Measurements from ENCODE around the genes UNC13A, JAK3 and CCDC124.

GRCh38 chr19:17423180-17423764, 3.4 kb downstream of the MVB12A start:
- RRBS = 94% methylated on average over 7 of the region's 19 CpGs
CAGE:
- cytosol, long polyA plus RNA = no peak
- long polyA plus RNA = no peak
- nucleus, long polyA plus RNA = no peak

GRCh38 chr19:17489002-17489778, 18.9 kb downstream of the SLC27A1 start:
- RRBS = no CpG with 5 or more reads among the region's 25 CpGs
CAGE:
- cytosol, long polyA plus RNA = no peak
- long polyA plus RNA = no peak
- nucleus, long polyA plus RNA = start-site peak on the minus strand at chr19:17489078-17489141, 16 reads

DNA sequence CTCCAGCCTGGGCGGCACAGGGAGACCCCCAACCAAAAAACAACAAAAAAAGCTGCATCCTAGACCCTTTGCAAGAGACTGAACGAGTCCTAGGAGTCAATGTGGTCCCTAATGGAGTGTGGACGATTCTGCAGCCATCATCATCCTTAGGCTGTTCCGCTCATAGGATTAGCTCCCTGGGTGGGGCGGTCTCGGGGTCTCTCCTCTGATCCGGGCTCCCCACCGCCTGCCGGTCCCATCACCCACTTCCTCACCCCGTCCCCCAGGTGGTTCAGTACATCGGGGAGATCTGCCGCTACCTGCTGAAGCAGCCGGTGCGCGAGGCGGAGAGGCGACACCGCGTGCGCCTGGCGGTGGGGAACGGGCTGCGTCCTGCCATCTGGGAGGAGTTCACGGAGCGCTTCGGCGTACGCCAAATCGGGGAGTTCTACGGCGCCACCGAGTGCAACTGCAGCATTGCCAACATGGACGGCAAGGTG, 14.4 kb upstream of the PGLS start:
- RRBS = 35% methylated on average over 5 of the region's 33 CpGs
CAGE:
- cytosol, long polyA plus RNA = no peak
- long polyA plus RNA = no peak
- nucleus, long polyA plus RNA = no peak

DNA sequence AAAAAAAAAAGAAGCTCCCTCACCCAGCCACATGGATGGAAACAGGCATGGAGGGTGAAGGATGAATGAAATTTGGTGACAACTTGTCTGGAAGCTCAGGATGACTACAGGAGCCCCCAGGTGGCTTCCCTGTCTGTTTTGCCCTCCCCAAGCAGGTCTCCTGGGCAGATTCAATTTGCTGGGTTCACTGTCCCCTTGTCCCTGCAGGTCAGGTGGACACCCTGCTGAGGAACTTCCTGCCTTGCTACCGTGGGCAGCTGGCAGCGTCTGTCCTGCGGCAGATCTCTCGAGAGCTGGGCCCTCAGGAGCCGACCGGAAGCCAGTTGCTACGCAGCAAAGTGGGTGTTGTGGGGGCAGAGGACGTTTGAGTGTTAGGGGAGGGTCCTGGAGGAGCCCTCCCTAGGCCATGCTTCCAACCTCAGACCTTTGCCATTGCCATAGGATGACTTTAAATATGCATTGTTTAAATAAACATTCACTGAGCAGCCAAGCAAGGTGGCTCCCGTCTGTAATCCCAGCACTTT, 3.5 kb downstream of the NIBAN3 start:
- RRBS = no CpG with 5 or more reads among the region's 9 CpGs
CAGE:
- cytosol, long polyA plus RNA = no peak
- long polyA plus RNA = no peak
- nucleus, long polyA plus RNA = no peak

DNA sequence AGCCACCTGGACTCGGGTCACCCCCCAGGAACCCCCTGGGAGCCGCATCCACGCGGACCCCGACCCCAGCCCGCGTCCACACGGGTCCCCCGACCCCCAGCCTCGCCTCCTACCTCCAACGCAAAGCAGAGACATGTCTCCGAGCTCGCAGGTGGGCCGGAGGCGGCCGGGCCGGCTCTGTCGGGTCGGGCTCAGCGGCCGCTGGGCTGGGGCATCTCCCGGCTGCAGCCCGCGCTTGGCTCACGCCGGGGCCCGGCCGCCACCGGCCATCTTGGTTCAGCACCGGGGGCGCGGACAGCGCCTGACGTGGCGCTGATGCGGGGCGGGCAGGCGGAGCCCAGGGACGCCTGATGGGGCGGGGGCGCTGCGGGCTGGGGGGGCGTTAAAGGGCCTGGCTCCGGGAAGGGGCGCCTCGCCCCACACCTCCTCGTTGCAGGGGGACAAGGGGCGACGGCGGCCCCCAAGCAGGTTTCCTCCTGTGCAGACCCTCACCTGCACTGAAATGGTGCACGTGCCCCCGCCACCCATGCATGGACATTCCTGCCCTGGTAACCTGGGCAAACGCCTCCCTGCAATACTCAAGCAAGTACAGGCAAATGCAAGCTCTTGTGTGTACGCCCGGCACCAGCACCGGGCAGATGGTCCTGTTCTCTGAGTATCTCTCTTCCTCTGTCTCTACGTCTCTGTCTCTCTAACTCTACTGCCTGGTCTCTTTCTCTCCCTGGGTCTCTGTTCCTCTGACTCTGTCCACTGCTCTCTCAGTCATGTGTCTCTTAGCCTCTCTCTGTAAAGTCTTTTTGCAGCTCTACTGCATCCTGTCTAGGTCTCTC, at the start of gene UNC13A:
Gene UNC13A, minus strand, starts transcription at position 290 of the 830 bp plus-strand sequence.
- RRBS = 3% methylated on average over 6 of the region's 57 CpGs
CAGE:
- cytosol, long polyA plus RNA = start-site peak on the minus strand centred at position 259 of the sequence, 81 bp wide, 65 reads
- long polyA plus RNA = start-site peak on the minus strand centred at position 250 of the sequence, 114 bp wide, 52 and 18 reads in 2 replicates
- nucleus, long polyA plus RNA = start-site peak on the minus strand centred at position 282 of the sequence, 18 bp wide, 130 reads

DNA sequence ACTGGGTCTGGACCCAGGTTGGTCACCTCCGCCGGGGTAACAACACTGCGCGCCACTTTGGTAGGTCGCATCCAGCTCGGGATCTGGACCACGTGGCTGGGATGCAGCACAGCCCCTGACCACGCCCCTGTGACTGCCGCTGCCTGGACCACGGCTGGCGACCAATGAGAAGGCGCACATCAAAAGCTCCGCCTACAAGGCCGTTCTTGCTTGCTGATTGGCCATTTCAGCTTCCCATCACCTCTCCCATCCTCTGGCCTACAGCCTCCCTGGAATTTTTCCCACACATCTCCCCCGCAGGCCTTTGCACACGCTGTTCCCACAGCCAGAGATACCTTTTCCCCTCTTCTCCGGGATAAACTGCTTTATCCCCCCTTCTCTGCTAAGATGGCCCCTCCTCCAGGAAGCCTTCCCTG, 12.5 kb upstream of the MAP1S start:
- RRBS = no CpG with 5 or more reads among the region's 17 CpGs
CAGE:
- cytosol, long polyA plus RNA = no peak
- long polyA plus RNA = no peak
- nucleus, long polyA plus RNA = no peak

DNA sequence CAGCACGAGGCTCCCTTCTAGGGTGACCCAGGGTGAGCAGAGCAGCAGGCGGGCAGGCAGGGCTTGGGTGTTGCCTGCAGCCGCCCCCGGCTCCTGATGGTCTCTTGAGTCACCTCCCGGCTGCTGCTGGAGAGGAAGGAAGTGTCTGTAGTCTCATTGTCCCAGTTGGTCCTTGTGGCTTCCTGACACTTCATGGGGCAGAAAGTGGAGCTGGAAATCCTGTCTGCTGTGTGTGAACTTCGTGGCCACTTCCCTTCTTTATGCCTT, 2.5 kb downstream of the MAP1S start:
- RRBS = no CpG with 5 or more reads among the region's 6 CpGs
CAGE:
- cytosol, long polyA plus RNA = no peak
- long polyA plus RNA = no peak
- nucleus, long polyA plus RNA = no peak

DNA sequence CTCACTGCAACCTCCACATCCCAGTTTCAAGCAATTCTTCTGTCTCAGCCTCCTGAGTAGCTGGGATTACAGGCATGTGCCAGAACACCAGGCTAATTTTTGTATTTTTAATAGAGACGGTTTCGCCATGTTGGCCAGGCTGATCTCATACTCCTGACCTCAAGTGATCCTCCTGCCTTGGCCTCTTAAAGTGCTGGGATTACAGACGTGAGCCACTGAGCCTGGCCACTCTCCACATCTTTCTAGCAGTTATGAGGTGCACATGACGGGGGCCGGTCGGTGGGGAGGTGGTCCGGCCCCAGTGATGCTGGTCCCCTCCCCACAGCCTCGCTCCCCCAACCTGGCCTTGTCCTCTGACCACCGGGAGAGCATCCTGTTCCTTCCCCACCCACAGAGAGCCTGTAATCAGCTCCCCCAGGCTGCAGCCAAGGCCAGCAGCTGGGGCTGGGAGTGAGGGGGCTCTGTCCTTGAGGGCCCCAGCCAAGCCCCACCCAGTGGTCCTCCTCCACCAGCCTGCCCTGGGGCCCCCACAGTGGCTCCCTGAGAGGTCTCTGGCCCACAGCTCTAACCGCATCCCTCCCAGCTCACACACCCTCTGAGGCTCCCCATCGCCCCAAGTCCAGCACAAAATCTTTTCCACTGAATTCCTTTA, 3.0 kb upstream of the INSL3 start:
- RRBS = 57% methylated on average over 2 of the region's 11 CpGs
CAGE:
- cytosol, long polyA plus RNA = no peak
- long polyA plus RNA = no peak
- nucleus, long polyA plus RNA = no peak

DNA sequence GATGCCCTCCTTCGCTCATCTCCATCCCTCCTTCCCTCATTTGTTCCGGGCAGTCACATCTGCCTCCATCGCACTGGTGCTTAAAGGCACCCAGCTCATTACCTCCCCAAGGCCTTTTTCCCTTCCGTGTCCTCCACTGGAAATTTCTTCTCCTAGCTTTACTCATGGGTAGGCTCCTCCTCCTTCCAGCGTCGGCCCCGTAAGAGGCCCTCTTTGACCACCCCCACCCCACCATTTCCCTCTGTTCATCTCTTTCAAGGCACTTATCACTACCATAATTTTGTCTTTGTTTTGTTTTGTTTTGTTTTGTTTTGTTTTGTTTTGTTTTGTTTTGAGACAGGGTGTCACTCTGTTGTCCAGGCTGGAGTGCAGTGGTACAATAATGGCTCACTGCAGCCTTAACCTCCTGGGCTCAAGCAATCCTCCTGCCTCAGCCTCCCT, 6.6 kb upstream of the INSL3 start:
- RRBS = no CpG with 5 or more reads among the region's 7 CpGs
CAGE:
- cytosol, long polyA plus RNA = no peak
- long polyA plus RNA = no peak
- nucleus, long polyA plus RNA = no peak

- RRBS = no CpG with 5 or more reads among the region's 43 CpGs
CAGE:
- cytosol, long polyA plus RNA = no peak
- long polyA plus RNA = no peak
- nucleus, long polyA plus RNA = no peak
These were observed at the start of gene JAK3 for GRCh38 chr19:17847246-17848358. Gene JAK3, minus strand, starts transcription at chr19:17847982.

- RRBS = under 1% methylated on average over 13 of the region's 46 CpGs
CAGE:
- cytosol, long polyA plus RNA = start-site peak on the plus strand at chr19:17933023-17933047, 185 reads
- long polyA plus RNA = start-site peak on the plus strand at chr19:17933023-17933051, 147 and 32 reads in 2 replicates
- nucleus, long polyA plus RNA = start-site peak on the plus strand at chr19:17933023-17933046, 159 reads
These were observed at the start of gene CCDC124 for GRCh38 chr19:17932793-17933477. Gene CCDC124, plus strand, starts transcription at chr19:17933015.

DNA sequence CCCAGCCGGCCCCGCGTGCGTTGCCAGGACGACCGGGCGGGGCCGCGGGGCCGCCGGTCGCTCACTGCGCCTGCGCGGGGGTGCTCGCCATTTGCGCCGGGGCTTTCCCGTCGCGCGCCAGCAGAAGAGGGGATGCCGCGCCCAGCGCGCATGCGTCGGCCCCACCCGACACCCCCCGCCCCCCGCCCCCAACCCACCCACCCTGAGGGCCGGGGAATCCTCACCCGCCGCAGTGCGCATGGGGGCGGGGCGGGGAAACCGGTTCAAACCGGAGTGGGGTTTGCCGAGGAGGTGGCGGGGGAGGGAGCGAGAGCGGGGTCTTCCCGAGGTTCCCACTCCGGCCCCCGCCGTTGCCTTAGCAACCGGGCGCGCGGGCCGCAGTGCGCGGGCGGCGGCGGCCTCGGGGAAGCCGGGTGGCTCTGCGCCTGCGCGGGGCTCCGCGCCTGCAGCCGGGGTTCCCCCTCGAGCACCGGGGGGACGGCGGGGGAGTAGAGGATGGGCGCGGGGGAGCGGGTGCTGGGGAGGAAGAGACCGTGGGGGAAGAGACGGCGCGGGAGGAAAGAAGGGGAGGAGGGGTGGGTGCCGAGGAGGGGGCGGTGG, 15.2 kb downstream of the CCDC124 start:
- RRBS = 1% methylated on average over 40 of the region's 78 CpGs
CAGE:
- cytosol, long polyA plus RNA = no peak
- long polyA plus RNA = no peak
- nucleus, long polyA plus RNA = no peak

DNA sequence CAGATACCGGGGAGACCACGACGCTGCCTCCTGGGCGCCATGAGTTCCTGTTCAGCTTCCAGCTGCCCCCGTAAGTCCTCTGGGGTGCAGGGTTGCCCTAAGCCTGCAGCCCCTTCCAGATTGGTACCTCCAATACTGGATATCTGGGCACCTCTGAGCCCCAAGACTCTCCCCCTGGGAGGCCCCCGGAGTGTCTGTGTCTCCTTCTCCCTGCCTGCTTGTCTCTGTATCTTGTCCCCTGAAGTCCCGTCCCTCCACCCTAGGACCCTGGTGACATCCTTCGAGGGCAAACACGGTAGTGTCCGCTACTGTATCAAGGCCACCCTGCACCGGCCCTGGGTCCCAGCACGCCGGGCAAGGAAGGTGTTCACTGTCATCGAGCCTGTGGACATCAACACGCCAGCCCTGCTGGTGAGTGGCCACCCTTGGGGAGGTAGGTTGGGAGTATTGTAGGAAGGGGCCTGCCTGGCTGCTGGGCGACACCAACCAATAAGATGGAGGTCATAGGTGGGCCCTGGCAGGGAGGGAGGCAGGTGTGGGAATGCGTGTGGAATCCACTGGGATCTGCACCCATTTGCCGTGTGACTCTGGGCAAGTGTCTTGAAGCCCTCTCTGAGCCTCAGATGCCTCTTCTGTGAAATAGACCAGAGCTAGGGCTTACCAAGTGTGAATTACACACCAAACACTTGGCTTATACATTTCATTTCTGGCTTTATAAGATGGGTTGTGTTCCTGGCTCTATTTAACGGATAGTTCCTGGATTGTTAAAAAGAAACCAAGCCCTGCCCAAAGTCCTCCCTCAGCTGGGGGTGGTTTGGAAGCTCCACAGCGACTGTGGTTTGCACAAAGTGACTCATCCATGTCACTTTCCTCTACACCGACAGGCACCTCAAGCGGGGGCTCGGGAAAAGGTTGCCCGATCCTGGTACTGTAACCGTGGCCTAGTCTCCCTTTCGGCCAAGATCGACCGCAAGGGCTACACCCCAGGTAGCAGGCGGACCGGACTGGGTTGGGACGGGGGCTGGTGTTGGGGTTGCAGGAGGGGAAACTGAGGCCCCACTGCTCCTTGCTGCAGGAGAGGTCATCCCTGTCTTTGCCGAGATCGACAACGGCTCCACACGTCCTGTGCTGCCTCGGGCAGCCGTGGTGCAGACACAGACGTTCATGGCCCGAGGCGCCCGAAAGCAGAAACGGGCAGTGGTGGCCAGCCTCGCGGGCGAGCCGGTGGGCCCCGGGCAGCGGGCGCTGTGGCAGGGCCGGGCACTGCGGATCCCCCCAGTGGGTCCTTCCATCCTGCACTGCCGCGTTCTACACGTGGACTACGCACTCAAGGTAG, 1.2 kb downstream of the ARRDC2 start:
- RRBS = no CpG with 5 or more reads among the region's 55 CpGs
CAGE:
- cytosol, long polyA plus RNA = no peak
- long polyA plus RNA = no peak
- nucleus, long polyA plus RNA = no peak

- RRBS = 26% methylated on average over 6 of the region's 35 CpGs
CAGE:
- cytosol, long polyA plus RNA = no peak
- long polyA plus RNA = no peak
- nucleus, long polyA plus RNA = no peak
These were observed 28.4 kb downstream of the IL12RB1 start for GRCh38 chr19:18058122-18058889.

DNA sequence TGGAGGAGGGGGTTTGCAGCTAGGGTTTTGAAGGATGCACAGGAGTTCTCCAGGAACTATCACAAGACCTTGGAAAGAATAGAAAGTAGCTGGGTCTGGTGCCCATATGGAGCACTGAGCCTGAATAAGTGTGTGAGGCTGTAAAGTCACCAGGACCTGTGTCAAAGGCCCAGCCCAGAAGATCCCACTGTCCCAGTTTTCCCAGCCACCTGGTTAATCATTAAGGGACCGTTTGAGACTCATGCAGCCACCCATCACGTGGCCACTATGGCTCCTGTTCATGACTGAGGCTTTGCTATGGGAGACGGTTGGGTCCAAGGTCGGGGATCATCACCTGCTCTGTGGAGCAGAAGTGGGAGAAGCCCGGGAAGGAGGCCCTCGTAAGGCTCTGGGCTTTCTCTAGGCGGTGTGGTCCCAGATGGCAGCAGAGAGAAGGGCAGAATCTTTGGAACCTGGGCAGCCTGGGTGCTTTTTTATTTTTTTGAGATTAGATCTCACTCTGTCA, 17.0 kb upstream of the PIK3R2 start:
- RRBS = no CpG with 5 or more reads among the region's 7 CpGs
CAGE:
- cytosol, long polyA plus RNA = no peak
- long polyA plus RNA = no peak
- nucleus, long polyA plus RNA = no peak

GRCh38 chr19:18157161-18157494, 4.2 kb downstream of the PIK3R2 start:
- RRBS = no CpG with 5 or more reads among the region's 12 CpGs
CAGE:
- cytosol, long polyA plus RNA = no peak
- long polyA plus RNA = no peak
- nucleus, long polyA plus RNA = no peak

GRCh38 chr19:18223665-18224907, 2.2 kb downstream of the PDE4C start:
- RRBS = 2% methylated on average over 12 of the region's 88 CpGs
CAGE:
- cytosol, long polyA plus RNA = no peak
- long polyA plus RNA = no peak
- nucleus, long polyA plus RNA = no peak

GRCh38 chr19:18232511-18233270, 6.5 kb upstream of the PDE4C start:
- RRBS = 2% methylated on average over 16 of the region's 54 CpGs
CAGE:
- cytosol, long polyA plus RNA = no peak
- long polyA plus RNA = no peak
- nucleus, long polyA plus RNA = no peak

DNA sequence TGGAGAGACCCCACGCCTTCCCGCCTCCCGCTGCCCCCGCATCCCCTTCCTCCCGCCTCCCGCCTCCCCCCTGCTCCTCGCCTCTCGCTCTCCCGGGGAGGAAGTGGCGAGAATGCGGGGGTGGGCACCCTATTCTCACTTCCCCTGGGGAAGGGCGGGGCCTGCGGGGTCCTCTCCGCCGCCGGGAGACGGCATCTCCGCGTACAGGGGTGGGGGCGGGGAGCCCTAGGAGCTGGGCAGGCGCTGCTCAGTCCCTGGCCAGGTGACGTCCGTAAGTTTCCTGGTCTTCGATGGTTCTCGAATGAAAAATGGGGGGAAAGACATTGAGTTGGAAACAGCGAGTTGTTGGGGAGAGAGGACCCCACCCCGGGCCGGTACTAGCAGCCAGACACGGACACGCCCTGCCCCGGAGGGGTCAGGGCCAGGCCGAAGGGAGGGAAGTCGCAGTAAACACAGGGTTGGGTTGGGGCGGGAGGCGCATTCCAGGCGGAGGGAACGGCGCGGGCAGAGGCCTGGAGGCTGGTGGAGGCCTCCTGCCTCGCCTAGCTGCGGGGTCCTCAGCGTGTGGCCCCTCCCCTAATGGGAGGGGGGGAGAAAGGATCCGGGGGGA, 10.3 kb upstream of the JUND start:
- RRBS = 1% methylated on average over 13 of the region's 43 CpGs
CAGE:
- cytosol, long polyA plus RNA = no peak
- long polyA plus RNA = no peak
- nucleus, long polyA plus RNA = no peak

GRCh38 chr19:18362752-18363134, 22.3 kb downstream of the PGPEP1 start:
- RRBS = no CpG with 5 or more reads among the region's 3 CpGs
CAGE:
- cytosol, long polyA plus RNA = no peak
- long polyA plus RNA = no peak
- nucleus, long polyA plus RNA = no peak